Placental pericyte (primary cell): ENCODE measurements around the gene MARF1.

DNA sequence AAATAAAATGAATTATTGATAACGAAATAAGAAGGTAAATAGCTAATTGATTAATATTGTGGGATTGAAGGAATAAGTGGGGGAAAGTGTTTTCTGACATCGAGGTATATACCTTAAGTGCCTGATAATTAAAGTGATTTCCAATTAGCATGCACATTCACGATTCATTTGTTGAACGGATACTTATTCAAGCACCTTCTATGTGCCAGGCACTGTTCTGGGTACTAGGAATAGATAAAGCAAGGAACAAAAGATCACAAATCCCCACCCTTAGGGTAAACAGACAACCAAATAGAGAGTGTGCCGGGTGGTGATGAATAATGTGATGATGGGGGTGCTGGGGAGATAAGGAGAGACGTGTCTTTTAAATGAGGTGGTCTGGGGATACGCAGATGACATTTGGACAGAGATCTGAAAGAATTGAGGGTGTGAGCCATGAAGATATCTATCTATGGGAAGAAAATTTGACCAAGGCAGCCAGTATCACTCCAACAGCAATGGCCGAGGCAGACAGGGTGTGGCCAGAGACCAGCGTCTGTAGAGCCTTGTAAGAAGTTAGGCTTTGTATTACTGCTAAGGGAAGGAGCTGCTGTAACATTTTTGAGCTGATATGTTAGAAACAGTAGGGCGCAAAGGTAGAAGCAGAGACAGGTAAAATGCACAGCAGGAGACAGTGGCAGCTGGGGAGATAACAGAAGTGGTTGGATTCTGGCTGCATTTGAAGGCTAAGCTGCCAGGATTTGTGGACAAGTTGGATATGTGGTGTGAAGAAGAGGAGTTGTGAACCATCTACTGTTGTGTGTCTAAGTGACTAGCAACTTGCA, 165.3 kb downstream of the MRTFB start:
- CAGE, long polyA plus RNA = no peak

DNA sequence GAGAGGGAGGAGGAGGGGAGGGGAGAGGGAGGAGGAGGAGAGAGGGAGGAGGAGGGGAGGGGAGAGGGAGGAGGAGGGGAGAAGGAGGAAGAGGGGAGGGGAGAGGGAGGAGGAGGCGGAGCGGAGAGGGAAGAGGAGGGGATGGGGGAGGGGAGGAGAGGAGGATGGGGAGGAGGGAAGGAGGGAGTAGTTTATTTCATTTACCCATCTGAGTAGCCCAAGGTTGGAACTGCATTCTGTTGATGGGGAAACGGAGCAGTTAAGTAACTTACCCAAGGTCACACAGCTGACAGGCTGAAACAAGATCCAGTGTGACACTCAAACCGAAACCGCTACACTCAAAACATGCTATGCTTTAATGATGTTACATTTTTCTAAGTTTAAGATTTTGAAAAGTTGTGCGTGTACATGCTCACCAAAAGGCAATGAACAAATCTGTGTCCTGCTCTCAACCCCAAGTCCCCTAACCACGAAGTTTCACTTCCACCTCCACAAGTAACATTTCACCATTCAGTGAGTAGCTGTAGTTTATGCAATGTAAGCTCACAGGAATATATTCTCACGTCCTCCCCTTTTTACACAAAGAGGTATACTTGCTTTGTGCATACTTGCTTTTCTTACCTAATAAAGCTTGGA, 275.5 kb downstream of the PARN start:
- CAGE, long polyA plus RNA = no peak

- CAGE, long polyA plus RNA = no peak
These were observed 102.3 kb downstream of the PARN start for GRCh38 chr16:14527693-14528255.

GRCh38 chr16:14528938-14529494, 101.0 kb downstream of the PARN start:
- CAGE, long polyA plus RNA = no peak

DNA sequence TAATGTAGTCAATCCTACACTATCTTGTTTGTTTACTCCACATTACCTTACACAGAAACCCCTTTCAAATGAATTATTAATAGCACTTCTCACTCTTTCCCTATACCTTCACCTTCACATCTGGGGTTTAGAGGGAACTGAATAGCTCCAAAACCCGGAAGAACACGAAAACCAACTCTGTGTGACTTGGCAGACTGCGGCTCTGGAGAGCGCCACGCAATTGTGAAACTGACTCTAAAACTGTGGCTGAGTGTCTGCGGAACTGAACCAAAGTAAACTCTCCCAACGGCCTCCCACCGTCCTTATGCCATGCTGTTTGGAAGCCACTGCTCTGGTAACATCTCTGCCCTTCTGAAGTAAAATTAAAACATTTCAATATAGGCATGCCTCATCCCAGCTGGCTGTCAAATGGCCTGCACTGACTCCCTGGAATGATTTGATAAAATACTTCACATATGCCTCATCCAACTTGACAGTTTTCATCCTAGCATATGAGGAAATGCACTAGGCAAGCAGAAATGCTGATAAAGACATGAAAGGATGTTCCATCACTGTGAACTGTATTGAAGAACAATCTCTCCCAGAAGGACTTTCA, 70.3 kb downstream of the PARN start:
- CAGE, long polyA plus RNA = no peak

DNA sequence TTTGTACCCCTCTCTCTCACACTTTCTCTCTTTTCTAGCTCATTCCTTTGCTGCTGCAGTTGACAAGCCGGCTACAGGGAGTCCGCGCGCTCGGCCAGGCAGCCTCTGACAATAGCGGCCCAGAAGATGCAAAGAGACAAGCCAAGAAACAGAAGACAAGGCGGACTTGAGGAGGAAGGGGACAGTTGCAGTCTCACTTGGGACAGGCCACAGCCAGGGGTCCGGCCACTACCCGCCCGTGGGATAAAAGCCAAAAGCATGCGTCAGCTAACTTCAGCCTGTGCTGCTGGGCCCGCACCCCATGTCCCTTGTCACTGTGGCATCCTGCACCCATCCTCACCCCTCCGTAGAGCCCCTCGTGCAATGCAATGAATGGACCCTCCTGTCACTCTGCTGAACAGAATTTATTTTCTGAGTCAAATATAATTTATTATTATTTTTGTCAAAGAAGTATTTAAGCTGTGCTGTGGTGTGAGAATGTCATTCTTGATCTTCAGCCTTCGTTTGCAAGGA, 41.7 kb upstream of the NPIPA1 start:
- CAGE, long polyA plus RNA = no peak

DNA sequence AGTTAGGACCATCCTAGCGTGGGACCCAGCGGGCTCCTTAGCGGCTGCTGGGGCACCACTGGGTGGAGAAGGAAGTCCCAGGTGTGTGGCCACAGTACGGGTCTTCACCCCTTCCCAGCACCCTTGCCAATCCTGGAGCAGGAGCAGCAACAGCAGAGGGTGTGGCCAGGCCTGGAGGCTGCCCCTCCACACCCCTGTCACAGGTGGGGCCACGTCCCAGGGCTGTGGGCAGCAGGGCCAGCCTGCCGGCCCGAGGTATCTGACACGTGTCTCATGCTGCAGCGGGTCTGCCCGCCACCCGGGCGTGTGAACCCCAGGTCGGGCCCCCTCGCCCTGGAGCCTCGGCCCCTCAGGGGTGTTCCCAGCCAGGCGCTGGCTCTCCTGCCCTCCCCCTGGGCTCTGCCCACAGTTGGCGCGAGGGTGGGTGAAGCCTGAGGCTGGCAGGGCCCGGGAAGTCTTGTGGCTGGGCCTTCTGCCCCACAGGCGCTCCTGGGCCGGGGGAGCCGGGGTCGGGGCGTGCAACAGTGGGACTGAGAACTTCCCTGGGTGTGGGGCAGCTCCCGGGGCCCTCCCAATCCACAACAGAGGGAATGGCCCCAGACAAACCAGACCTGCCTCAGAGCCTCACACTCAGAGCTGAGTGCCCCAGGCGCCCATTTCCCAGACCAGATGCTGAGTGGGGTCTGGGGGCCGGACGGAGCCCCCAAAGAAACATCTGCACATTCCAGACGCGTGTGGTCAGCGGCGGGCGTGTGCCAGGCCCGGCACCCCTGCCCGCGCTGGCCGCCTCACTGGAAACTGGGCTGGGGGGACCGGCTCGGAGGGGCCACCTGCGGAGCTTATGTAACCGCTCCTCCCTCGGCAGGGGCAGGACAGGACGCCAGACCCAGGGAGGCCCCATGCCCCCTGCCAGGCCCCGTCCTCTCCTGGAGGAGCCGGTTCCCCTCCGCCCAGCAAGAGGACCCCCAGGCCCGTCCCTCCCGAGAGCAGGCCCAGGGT, 49.4 kb upstream of the RRN3 start:
- CAGE, long polyA plus RNA = no peak

GRCh38 chr16:15501988-15502900, 67.9 kb downstream of the BMERB1 start:
- CAGE, long polyA plus RNA = no peak

DNA sequence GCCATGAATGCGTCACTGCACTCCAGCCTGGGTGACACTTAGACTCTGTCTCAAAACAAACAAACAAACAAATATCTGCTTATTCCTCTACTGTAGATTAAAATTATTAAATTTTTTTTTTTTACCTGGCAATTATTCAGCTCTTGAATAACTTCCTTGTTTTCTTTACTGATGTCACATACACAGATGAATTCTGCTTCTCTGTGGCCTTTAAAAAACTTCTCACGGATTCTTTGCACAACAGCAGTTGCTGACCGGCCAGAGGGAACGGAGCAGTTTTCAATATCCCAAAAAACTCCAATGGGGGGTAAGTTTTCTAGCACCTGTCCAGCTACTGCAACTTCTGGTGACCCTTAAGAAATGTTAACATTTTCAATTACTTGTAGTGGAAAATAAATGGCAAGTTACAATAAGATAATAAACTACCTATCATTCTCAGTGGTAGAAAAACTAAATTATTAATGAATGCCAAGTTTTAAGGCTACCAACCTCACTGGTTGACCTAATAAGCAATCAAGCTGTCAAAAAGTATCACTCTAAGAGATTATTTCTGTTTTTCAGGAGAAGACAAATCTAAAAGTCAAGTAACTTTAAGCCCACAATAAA, 9.4 kb downstream of the MARF1 start:
- CAGE, long polyA plus RNA = no peak

GRCh38 chr16:15642931-15643777, at the start of gene MARF1:
Gene MARF1, minus strand, starts transcription at chr16:15643154.
- CAGE, long polyA plus RNA = no peak

GRCh38 chr16:15703884-15704195, 53.8 kb downstream of the NDE1 start:
- CAGE, long polyA plus RNA = no peak

GRCh38 chr16:15728106-15728448, 78.0 kb downstream of the NDE1 start:
- CAGE, long polyA plus RNA = no peak

DNA sequence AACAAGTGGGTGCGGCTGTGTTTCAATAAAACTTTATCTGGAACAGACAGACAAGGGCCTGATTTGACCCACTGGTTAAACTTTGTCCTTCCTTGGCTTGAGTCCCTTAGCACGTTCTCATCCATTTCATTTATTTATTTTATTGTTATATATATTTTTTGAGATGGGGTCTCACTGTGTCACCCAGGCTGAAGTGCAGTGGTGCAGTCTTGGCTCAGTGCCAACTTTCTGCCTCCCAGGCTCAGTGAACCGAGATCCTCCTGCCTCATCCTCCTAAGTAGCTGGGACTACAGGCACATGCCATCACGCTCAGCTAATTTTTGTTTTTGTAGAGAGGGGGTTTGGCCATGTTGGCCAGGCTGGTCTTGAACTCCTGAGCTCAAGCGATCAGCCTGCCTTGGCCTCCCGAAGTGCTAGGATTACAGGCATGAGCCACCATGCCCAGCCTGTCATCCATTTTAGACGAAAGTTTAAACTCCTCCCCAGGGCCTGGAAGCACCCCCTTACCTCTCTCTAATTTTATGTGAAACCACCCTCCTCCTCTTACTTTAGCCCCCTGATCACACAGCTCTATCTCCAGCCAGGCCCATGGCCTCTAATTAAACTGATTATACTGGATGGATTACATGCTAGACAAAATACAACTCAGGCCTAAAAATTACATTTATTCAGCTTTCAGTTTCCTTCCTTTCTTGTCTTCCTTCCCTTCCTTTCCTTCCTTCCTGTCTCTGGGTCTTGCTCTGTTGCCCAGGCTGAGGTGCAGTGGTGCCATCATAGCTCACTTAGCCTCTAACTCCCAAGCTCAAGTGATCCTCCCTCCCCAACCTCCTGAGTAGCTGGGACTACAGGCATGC, 64.0 kb downstream of the MYH11 start:
- CAGE, long polyA plus RNA = no peak

GRCh38 chr16:15822887-15823796, 33.7 kb downstream of the MYH11 start:
- CAGE, long polyA plus RNA = no peak

DNA sequence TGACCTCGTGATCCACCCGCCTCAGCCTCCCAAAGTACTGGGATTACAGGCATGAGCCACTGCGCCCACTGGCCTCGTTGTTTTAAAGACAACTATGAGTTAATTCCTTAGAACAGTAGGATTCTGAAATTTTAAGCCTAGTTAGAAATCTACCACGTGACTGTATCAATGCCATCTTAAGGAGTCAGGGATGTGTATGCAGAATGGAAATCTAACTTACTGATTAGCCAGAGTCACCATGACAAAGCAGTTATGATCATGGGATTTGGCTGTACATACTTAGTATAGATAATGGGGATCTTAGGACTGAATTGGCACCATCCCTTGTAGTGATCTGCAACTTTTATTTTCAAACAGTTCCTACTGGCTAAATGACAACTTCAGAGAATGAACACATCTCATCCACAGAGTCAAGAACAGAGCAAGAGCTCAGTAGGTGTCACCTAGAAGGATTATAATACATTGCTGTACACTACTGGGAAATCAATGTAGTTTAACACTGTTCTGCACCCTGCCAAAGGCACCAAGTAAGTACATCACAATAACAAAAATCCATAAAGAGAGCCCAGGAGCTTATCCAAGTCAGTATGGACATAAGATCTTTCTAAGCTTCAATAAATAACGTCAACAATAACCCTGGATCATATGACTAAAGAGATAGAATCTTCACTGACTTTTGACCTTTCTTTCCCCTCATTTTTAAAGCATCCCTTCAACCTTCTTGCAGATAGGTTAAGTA, 2.6 kb downstream of the CEP20 start:
- CAGE, long polyA plus RNA = no peak

DNA sequence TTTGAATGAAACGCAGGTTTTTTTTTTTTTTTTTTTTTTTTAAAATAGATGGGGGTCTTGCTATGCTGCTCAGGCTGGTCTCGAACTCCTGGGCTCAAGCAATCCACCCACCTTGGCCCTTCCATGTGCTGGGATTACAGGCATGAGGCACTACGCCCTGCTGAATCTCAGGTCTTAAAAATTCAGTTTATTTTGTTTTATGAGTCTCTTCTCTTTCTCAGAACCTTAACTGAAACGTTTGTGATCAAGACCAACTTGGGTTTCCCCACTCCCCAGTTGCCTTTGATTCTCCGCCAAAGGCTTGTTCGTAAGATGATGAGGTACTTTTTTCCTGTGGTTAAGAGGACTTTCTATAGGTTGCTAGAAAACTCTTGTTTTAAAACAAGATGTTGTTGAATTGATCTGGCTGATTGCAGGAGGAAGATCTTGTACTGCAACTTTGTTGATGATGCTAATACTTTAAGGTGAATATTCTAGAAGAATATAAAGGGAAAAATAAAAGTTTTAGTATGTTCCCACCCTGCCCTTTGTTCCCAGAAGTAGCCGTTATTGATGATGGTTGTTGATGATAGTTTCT, 11.7 kb downstream of the ABCC1 start:
- CAGE, long polyA plus RNA = no peak

DNA sequence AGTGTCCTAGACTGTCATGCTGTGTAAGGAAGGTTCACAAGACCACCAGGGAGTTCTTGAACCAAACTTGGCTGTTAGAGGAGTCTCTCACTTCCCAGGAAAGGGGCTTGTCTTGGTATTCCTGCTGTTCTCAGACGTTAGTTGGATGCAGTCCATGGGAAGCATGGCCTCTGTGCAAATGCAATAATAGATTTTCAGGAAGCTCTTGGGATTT, 425.8 kb downstream of the NPIPA7 start:
- CAGE, long polyA plus RNA = no peak

DNA sequence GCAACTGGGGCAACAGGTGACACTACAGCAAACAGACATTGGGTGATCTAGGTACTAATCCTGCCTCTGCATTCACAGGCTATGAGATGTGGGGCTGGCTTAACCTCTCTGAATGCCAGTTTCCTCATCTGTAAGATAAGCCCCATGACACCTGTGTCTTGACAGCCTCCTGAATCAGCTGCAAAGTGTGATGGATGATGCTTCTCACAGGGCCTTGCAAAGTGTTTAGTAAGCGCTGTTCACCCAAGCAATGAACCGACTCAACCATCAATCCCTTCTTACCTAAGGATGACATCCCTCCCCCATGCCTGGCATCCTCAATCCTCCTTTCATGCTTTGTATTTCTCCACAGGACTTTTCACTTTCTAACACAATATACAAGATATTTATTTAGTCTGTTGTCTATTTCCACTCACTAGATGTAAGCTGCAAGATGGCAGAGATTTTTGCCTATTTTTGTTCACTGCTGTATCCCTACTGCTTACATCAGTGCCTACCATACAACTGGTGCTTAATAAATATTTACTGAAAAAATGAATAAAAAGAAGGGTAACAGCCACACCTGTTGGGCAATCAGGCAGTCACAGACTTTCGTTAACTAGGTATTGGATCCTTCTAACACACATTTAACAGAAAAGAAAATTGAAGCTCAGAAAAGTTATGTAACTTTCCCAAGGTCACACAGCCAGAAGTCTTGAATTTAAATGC, 322.6 kb downstream of the XYLT1 start:
- CAGE, long polyA plus RNA = no peak

DNA sequence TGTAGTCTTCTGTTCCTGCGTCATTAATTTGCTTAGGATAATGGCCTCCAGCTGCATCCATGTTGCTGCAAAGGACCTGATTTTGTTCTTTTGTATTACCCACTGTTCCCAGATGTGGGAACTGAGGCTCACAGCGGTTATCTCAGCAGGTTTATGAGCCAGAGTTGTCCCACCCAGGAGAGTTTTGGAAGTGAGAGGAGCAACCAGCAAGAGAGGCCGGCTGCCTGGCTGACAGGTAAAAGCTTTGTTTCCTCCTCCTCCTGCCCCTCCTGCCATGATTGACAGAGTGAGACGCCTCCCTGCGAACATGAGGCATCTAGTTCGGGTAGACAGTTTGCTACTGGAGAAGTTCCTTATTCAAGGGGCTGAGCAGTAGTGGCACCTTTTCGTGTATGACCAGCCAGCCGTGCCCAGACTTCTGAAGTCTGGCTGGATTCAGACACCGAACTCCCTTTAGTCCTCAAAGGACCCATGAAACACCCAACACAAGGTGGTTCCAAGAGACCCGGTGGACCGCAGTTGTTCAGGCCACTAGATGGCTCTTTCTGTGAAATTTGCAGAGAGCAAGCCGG, 192.9 kb downstream of the XYLT1 start:
- CAGE, long polyA plus RNA = no peak

DNA sequence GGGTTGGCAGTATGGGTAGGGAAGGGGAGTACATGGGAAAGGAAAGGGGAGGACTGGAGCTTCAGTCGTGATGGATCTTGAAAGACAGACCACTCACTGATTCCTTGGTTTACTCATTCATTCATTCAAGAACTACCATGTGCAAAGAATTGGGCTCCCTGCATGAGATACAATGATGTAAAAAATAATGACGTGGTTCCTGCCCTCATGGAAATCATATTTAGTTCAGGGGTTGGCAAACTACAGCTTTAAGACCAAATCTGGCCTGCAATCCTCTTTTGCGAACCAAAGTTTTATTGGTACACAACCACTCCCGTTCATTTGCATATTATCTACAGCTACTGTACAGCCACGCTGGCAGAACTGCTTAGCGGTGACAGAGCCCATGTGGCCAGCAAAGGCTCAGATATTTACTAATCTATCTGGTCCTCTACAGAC, 167.8 kb downstream of the XYLT1 start:
- CAGE, long polyA plus RNA = no peak